ENCODE measurements around a stretch of chr13.

DNA sequence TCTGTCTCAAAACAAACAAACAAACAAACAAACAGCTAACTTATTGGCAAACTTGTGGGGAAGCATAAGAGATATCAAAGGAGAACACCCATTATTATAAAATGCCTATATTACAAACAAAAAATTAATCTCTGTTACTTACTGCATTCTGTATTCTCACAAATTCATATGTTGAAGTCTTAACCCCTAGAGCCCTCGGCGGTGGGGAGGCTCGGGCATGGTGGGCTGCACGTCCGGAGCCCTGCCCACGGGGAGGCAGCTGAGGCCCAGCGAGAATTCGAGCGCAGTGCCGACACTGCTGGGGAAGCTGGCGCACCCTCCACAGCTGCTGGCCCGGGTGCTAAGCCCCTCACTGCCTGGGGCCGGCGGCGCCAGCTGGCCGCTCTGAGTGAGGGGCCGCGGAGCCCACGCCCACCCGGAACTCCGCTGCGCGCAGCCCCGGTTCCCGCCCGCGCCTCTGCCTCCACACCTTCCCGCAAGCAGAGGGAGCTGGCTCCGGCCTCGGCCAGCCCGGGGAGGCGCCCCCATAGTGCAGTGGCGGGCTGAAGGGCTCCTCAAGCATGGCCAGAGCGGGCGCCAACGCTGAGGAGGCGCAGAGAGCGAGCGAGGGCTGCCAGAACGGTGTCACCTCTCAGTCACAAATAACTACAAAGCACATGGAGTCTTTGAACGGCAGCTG is 1316.8 kb upstream of the ENSG00000285566 start:
- PRO-cap = no peak

DNA sequence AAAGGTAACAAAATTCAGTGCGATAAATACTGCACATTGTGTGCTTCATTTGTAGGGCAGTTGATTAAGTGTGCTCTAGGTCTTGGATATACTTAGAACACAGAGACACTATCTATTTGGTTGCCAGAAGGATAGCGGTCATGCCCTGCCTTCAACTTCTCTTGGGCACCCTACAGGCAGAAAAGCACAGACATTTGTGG is 605.8 kb downstream of the PCDH9 start:
- PRO-cap = no peak

- PRO-cap = no peak
These were observed 595.7 kb downstream of the PCDH9 start for GRCh38 chr13:66634407-66634827.

DNA sequence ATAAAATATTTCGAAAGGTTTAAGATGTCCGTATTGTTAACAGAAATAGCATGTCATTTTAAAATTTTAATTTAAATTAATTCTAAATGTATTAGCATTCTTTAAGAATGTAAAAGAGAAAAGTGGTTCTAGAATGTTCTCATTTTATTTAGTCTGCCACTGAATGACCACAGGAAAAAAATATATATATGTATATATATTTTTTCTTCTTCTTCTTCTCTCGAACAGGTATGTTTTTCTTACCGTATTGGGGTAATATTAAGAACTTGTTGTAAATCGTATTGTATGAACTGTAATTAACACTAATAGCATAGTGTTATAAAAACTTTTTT is 405.2 kb downstream of the PCDH9 start:
- PRO-cap = no peak

- PRO-cap = no peak
These were observed 235.3 kb downstream of the PCDH9 start for GRCh38 chr13:66994994-66995156.

DNA sequence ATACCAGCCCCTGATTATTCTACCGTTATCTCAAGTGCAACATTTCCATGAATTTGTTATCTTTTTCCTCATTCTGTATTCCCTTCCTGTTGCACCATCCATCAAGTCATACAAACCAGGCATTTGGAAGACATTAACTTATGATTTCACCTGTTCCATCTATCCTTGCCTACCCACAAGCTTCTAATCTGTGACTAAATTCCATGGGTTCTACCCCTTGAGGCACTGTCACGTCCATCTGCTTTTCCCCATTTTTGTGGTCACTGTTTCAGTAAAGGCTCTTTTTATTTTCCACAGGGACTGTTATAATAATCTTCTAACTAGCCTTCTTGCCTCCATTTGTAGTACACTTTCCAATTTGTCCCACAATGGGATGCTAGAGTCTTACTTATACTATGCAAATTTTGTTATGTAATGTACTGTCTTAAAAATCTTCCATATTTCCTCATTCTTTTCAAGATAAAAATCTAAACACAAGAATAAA is 101.9 kb downstream of the DACH1 start:
- PRO-cap = no peak

DNA sequence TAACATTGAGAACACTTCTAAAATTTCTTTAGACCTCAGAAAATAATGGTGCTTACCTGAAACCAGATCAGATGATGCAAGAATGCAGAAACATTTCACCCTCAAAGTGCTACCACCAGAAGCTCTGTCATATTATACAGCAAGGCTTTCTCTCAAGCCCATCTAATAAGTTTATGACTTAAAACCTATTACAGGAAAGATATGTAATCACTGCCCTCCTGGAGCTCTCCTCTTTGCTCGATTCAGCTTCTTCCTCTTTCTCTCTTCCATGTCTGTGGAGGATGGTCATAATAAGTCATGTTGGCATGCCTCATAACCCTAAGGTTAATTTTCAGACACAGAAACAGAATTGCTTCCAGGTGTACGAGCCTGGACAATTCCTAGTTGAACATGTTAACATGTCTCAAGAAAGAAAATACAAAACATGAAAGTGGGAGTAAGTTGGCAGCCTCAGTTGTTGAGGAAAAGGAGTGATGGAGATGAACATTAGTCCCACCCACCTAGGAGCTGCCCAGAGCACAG is 383.0 kb upstream of the DACH1 start:
- PRO-cap = no peak

GRCh38 chr13:72971385-72971598 is 87.5 kb upstream of the KLF5 start:
- PRO-cap = no peak

DNA sequence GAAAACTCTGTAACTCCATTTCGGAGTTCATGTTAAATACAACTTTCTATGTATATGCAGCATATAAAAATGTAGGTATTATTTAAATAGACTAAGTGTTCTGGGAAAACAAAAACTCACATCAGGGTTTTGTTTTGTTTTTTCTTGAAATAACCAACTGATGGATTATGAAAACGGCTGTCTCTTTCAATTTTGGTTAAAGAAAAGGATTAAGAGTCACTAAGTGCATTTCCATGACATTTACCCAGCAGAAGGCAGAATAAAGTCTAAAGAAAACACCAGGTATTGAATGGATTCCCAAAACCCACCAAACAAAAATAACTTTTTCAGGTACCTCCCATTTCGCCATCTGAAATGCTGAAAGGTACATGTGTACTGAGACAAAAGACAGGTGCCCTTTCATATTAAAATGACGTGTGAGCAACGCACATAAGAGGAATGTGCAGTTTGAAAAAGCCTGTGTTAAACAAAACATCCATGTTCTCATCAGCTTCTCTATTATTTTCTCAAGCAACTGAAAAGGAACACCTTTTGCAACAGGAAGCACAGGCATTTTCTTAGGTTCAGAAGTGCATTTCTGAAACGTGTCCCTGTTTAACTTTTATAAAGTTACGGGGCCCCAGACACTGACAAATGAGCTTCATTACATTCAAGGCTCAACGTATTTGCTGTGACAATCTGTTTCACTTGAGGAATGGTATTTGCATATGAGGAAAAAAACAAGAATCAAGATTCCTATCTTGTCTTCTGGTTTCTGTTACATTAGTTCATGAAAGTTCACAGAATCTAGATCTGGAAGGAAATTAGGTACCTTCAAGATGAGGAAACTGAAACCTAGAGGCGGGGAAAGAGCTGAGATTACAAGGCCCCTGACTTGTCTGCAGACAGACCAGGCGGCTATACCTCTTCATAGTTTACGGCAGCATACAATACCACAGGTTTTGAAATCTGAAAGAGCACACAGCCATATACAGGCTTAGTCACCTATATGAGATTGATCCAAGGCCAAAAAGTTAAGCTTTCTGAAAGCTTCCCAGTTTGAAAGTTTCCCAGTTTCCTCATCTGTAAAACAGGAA is 643.6 kb downstream of the KLF5 start:
- PRO-cap = no peak

DNA sequence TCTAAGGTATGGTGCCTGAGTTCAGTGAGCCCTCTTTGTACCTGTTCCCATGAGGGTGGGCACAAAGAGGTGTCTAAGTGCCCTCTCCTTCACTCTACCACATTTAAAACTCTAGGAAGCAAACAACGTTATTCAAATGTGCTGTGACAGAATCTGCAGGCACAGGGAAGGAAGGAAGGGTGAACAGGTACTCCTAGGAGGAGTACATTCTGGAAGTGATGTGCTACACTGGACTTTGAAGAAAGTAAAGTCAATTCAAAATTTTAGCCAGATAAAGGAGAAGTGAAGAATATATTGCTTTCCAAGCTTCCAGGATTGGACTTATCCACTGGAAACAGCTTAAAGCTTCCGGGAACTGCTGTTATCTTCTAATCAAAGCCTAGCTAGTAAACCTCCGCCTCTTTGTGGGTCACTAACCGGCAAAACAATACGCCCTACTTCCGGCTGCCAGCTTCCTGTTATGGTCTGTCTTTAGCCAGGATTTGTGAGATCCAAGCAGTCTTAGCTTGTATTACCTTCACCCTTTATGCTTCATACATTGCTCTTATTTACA is 706.6 kb downstream of the KLF5 start:
- PRO-cap = no peak

- PRO-cap = no peak
These were observed 887.2 kb downstream of the KLF5 start for GRCh38 chr13:73945973-73946344.

GRCh38 chr13:73975338-73976234 is 916.8 kb downstream of the KLF5 start:
- PRO-cap = no peak

- PRO-cap = no peak
These were observed 1071.1 kb downstream of the KLF5 start for GRCh38 chr13:74129895-74130367.

- PRO-cap = no peak
These were observed 1103.4 kb downstream of the KLF5 start for GRCh38 chr13:74162201-74162668.

GRCh38 chr13:74465545-74466028 is 1016.4 kb downstream of the TBC1D4 start:
- PRO-cap = no peak

DNA sequence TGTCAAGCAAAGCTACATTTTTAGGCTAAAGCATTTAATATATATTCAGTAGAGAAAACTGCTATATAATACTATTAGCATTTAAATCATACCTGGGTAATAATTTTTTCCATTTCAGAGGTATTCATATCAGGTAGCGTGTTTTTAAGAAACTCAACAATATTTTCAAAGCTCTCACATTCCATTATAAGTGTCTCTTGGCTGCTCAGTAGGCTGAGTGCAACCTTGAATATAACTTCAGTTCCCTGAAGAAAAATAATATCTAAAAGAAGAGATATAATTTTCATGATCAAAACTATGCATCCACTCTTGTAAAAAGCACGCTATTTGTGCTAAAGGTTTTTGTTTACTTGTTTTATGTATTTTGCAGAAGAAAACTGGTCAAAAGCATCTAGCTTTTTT is 190.0 kb downstream of the TBC1D4 start:
- PRO-cap = no peak

GRCh38 chr13:75402687-75403373 is 79.1 kb downstream of the TBC1D4 start:
- PRO-cap = unidirectional peak, plus-strand start at chr13:75403116

DNA sequence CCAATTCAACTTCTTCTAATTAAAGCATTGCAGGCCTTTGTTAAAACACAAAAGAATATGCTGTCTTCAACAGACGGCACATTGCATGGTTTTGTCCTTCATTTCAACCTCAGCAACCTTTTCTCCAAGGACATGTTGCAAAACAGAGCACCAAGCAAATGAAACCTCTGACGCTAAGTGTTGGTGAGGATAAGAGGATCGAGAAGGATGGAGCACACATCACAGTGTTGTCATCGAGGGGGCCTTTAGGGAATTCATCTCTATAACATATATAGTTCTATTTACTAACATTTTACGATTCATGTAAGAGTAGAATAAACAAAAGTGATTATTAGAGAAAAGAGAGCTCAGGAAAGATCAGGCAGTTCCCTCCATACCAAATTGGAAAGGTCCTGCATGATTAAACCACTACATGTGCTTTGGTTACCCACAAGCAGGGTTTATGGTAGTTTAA is 75.6 kb downstream of the TBC1D4 start:
- PRO-cap = unidirectional peak, plus-strand start at position 190 of the sequence

- PRO-cap = bidirectional peak, plus-strand start at chr13:75419940, minus-strand start at chr13:75419792
These were observed 62.3 kb downstream of the TBC1D4 start for GRCh38 chr13:75419645-75420120.

GRCh38 chr13:75452303-75453230 is 29.4 kb downstream of the TBC1D4 start:
- PRO-cap = unidirectional peak, plus-strand start at chr13:75452878

All from cardiac septum (tissue), 1 donor.